ENCODE measurements around a stretch of chr9.

GRCh38 chr9:98806509-98807075 lies 878 bp upstream of the GALNT12 start:
- PRO-cap: no peak
- RAMPAGE, long total RNA: no peak

GRCh38 chr9:98867602-98868088 lies 60.2 kb downstream of the GALNT12 start:
- PRO-cap: no peak
- RAMPAGE, long total RNA: no peak

GRCh38 chr9:98922806-98923409 lies 20.8 kb upstream of the COL15A1 start:
- PRO-cap: no peak
- RAMPAGE, long total RNA: no peak

DNA sequence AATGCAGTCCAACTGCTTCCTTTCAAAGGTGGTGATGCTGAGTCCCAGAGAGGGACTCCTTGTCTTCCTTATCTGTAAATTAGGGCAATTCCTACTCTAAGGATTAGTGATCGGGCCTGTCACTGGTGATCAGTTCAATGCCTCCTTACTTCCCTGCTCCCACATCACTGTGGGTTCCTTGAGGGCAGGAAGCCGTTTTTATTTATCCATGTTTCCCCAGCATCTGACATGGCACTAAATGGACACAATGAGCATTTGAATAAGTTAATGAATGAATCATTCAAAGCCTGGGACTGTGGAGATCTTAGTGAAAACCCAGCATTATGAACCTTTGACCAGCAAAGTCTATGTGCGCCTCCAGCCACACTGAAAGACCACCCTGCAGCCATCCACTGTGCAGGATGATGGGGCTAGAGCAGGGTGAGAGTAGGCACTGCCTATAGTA lies 11.5 kb downstream of the COL15A1 start:
- PRO-cap: no peak
- RAMPAGE, long total RNA: no peak

- PRO-cap: no peak
- RAMPAGE, long total RNA: no peak
These were observed 33.6 kb upstream of the TGFBR1 start for GRCh38 chr9:99071169-99071916.

DNA sequence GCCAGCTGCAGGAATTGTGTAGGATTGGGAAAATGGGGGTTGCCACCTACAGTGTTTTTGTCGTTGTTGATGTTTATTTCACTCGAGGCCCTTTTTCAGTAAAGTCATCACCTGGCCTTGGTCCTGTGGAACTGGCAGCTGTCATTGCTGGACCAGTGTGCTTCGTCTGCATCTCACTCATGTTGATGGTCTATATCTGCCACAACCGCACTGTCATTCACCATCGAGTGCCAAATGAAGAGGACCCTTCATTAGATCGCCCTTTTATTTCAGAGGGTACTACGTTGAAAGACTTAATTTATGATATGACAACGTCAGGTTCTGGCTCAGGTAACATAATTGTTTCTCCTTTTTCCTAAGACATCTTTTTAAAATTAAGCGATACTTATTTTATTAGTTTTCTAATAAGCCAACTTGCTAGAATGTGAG lies 27.5 kb downstream of the TGFBR1 start:
- PRO-cap: no peak
- RAMPAGE, long total RNA: no peak

- PRO-cap: no peak
- RAMPAGE, long total RNA: no peak
These were observed 45.2 kb downstream of the TGFBR1 start for GRCh38 chr9:99150051-99150671.

- PRO-cap: no peak
- RAMPAGE, long total RNA: no peak
These were observed 17.4 kb downstream of the SEC61B start for GRCh38 chr9:99239279-99240079.

- PRO-cap: no peak
- RAMPAGE, long total RNA: no peak
These were observed 230.8 kb upstream of the NR4A3 start for GRCh38 chr9:99590767-99591402.

GRCh38 chr9:99721339-99721638 lies 100.4 kb upstream of the NR4A3 start:
- PRO-cap: no peak
- RAMPAGE, long total RNA: no peak

DNA sequence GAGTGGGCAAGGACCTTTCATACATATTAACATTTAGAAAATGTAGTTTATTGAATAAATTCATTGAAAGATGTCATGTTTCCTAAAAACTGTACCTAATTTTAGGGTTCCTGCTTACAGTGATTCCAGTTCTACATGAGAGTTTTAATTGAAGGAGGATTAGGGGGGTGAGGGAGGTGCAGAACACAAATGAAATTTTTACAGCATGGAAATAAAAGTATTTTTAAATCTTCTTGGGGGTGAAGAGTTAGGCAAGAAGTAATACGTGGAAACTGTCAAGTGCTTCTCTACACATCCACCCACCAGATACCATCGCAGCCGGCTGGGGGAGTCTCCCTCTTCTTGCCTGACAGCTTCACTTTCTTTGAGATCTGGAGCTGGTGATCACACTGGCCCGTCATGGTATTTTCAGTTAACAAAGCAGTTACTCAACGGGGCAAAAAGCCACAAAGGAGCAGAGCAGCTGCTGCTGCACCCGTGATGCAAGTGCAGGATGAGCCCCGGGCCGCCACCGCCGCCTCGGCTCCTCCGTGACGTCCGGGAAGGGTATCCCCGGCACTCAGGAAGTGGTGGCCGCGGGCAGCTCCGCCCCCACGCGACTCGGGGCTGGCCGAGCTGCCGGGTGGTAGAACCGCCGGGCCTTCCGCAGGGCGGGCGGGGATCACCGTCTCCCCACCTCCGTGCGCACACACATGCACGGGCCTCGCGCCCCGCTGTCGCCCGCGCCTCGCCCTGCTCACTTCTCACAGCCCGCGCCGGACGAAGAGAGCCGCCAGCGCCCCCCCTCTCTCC lies 2.5 kb upstream of the NR4A3 start:
- PRO-cap: no peak
- RAMPAGE, long total RNA: start-site peak on the minus strand centred at position 536 of the sequence, 275 bp wide, 7 and 6 reads in 2 replicates

GRCh38 chr9:99820780-99821174 lies 908 bp upstream of the NR4A3 start:
- PRO-cap: no peak
- RAMPAGE, long total RNA: no peak

DNA sequence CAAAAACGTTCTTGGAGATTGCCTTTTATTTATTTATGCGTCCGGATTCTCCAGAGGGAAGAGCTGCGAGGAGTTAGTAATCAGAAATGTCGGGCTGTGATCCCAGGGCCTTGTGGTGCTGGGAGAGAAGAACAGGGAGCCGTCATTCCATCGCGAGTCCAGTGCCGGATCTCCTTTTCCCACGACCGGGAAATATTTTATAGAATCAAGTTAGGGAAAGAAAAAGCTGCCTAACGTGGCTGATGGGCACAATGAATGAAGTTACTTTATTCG lies 1.6 kb downstream of the NR4A3 start:
- PRO-cap: no peak
- RAMPAGE, long total RNA: no peak

- PRO-cap: no peak
- RAMPAGE, long total RNA: no peak
These were observed 94.5 kb downstream of the STX17 start for GRCh38 chr9:100000789-100001428.

DNA sequence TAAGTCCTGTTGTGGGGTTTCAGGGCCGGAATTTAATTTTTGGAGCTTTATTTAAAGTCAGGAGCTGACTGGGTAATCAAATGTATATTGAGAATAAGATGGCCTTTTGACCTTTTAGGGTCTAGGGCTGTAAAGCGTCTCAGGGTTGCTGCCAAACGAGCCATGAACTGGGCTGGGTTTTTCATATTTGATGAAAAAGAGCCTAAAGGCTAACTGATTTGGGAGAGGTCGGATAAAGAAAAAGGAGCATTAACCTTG lies 45.2 kb downstream of the INVS start:
- PRO-cap: no peak
- RAMPAGE, long total RNA: no peak

- PRO-cap: no peak
- RAMPAGE, long total RNA: no peak
These were observed 46.1 kb downstream of the INVS start for GRCh38 chr9:100145057-100145533.

- PRO-cap: bidirectional peak, plus-strand start at chr9:100411856, minus-strand start at chr9:100411746
- RAMPAGE, long total RNA: no peak
These were observed 15.5 kb upstream of the MSANTD3 start for GRCh38 chr9:100411408-100411959.

- PRO-cap: no peak
- RAMPAGE, long total RNA: no peak
These were observed 630 bp upstream of the MSANTD3 start for GRCh38 chr9:100426235-100426791.

DNA sequence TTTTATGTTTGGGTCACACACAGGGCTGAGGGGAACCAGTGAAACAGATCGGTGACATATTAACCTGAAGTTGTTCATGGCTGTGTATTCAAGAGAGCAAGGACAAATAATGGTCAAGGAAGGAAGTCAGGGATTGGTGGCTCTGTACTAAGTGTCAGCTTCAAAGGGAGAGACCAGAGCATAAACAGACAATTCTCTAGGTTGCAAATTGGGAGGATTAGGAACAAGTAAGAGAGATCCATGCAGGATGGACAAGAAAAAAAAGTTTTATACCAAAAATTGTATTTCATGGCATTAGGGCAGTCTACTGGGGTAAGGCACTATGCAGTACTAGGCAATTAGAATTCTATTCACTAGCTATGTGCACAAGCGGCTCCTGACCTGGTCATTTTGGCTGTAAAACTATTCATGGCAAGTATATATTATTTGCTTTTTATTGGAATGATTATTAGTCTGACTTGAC lies 156.3 kb downstream of the PLPPR1 start:
- PRO-cap: no peak
- RAMPAGE, long total RNA: no peak

DNA sequence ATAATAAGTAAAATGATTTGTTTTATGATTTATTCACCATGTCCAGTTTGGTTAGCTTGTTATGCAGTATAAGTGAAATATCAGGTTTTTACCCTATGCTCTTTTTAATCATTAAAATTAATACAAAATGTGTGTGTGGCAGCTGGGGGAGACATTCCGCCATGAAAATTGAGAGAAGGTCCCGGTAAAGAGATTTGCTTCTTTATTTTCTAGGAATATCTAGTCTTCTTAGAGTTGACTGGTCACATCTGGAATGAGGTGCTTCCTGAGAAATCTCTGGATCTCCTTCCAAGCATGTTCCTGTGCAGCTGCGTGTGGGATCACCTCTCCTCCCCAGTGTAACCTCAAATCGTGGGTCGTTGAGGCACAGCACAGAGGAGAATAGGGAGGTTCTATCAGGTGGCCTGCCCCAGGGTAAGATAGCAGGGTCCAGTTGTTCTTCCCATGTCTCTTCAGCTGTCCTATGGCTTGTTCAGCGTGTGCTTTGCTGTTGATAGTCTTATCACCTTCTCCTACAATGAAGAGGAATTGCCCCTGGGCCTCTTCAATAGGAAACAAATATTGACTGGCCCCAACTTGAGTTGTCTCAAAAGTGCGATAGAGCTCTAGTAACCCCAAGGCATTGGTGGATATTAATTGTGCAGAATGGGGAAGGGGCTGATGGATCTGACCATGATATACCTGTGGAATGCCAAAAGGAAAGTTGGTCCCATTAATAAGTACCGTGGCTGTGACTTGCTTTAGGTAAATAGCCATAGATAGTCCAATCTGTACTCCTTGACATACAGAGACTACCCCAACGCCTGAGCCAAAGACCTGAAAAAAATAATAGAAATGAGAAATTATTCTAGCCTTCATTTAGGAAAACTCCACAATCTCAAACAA lies 22.4 kb downstream of the BAAT start:
- PRO-cap: no peak
- RAMPAGE, long total RNA: no peak